NCI-H460 (cell line): ENCODE measurements around a stretch of chr4.

RAMPAGE:
- cytosol, long total RNA: no peak
- long total RNA: no peak
- nucleus, long total RNA: no peak
Observed at GRCh38 chr4:178532074-178532510, 1089.9 kb upstream of the AGA start.

RAMPAGE:
- cytosol, long total RNA: no peak
- long total RNA: no peak
- nucleus, long total RNA: no peak
Observed at GRCh38 chr4:182367050-182367815, 124.0 kb downstream of the TENM3 start.

DNA sequence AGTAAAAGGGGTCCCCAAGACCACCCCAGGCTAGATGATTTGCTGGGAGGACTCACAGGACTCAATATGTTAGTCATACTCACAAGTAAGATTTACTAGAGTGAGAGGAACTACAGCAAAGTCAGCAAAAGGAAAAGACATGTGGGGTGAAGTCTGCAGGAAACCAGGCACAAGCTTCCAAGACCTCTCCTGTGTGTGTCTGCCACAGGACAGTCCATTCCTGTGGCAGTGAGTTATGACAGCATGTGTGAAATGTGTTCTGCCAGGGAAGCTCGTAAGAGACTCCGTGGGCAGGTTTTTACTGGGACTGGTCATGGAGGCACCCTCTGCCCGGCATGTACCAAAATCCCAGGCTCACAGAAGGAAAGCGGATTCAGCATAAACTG, 288.3 kb downstream of the TENM3 start:
RAMPAGE:
- cytosol, long total RNA: no peak
- long total RNA: no peak
- nucleus, long total RNA: no peak

DNA sequence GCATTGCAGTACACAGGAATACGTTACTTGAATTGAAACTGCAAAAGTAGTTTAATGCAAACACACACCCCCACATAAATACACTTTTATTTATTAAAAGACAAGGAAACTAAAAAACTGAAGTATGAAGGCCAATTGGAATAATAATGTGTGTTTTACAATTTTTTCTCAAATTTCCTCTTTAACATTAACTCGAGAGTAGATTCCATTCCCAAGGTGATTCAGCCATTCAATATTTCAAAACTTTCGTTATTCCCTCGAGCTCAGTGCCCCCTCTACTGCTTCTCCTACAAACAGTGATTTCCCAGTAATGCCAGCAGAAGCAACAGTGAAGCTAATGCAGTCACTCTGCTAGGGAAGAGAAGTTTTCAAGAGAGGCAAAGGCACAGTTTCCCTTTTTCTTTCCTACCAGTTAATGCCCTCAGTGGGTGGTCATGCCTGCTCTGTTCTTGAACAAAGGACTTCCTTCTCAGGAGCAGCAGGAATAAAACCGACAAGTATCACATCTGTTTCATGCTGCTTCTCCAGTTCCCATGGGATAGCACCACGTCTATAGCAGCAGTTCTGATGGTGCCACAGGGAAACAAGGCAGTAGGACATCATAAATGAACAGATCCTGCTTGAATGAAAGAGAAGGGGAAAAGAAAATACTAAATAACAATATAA, 317.1 kb downstream of the TENM3 start:
RAMPAGE:
- cytosol, long total RNA: no peak
- long total RNA: no peak
- nucleus, long total RNA: no peak

RAMPAGE:
- cytosol, long total RNA: no peak
- long total RNA: no peak
- nucleus, long total RNA: no peak
Observed at GRCh38 chr4:182929357-182929706, 12.1 kb upstream of the DCTD start.

DNA sequence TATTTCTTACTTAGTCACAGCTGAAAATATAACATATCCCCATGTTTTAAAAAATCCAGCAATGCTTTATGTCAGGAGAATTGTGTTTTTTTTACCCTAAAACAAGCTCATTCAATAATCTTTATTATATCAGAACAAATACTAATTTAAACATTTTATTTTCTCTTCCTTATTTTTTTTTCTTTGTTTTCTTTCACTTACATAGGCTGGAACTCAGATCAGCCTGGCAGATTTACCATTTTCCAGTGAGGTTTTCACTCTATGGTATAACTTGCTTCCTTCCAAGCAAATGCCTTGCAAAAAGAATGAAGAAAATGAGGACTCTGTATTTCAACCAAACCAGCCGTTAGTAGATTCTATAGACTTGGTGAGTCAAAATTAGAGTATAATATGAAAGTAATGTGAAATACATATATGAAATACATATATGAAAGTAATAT, 49.2 kb downstream of the CLDN22 start:
RAMPAGE:
- cytosol, long total RNA: no peak
- long total RNA: no peak
- nucleus, long total RNA: no peak

RAMPAGE:
- cytosol, long total RNA: no peak
- long total RNA: no peak
- nucleus, long total RNA: no peak
Observed at GRCh38 chr4:183410991-183411671, 33.3 kb upstream of the CDKN2AIP start.

RAMPAGE:
- cytosol, long total RNA: no peak
- long total RNA: no peak
- nucleus, long total RNA: no peak
Observed at GRCh38 chr4:183503024-183503552, 1.8 kb upstream of the ING2 start.

DNA sequence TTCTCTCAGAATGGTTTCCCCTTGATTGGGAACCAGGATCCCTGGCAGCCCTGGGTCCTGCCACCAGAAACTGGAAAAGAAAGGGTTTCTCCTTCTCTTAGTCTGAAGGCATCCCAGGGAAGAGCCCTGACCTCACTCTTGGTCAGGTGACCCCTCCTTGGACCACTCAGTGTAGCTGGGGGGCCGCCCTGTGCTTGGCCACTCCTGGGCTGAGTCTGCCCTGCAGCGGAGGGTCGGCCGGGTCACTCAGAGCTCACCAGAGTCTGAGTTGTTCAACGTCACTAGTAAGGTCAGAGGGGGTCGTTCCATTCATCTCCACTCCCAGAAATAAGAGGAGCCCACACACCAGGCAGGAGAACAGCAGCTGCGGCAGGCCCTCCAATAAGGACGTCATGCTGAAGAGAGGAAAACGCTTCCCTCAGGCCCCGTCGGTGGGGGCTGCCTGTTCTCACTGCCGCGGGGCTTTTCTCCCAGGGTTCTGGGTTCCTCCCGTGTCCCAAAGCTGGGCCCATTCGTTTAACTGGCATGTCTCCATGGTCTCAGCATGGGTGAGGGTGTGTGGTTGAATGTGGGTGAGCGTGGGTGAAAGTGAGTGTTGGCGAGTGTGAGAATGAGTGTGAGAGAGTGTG, 47.4 kb downstream of the ING2 start:
RAMPAGE:
- cytosol, long total RNA: no peak
- long total RNA: no peak
- nucleus, long total RNA: no peak

GRCh38 chr4:183807903-183808681, 97.0 kb upstream of the STOX2 start:
RAMPAGE:
- cytosol, long total RNA: no peak
- long total RNA: no peak
- nucleus, long total RNA: no peak

RAMPAGE:
- cytosol, long total RNA: no peak
- long total RNA: no peak
- nucleus, long total RNA: no peak
Observed at GRCh38 chr4:184267658-184268753, 50.3 kb upstream of the ENPP6 start.

GRCh38 chr4:184280839-184281203, 63.1 kb upstream of the ENPP6 start:
RAMPAGE:
- cytosol, long total RNA: no peak
- long total RNA: no peak
- nucleus, long total RNA: no peak

DNA sequence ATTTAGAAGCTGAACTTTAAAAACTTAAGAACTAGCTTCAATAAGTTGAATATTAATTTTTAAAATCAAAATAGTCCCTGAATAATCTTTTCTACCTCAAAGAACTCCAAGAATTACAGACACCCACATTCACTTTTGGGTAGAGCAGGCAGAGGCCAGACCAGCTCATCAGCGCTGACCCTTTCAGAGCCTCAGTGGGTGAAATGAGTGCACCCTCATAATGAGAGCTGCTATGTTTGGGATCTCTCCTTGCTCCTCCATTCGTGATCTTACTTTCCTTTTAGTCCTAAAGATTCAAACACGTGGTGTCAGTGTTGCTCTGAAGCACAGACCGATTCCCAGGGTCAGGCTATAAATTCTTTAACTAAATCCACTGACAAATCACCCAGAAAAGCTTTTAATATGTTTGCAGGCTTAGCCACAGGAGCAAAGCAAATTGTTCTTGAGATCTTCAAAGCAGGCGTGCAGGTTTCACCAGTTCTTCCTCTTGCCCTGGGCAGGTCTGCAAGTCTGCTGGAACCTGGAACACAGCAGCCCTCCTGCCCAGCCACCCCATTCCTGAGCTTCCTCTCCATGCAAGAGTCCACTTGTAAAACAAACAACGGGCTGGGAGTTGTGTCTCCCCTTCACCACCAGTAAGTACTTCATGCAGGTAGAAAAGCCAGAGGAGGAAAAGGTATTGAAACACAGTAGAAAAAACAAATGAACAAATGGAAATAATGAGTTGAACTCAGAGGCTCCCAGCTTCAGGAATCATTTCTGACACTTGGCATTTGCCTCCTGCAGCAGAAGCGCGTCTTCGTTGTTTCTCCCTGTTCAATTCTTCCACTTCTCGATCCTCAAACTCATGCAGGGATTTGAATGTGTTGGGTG, 70.1 kb upstream of the ENPP6 start:
RAMPAGE:
- cytosol, long total RNA: no peak
- long total RNA: no peak
- nucleus, long total RNA: no peak

DNA sequence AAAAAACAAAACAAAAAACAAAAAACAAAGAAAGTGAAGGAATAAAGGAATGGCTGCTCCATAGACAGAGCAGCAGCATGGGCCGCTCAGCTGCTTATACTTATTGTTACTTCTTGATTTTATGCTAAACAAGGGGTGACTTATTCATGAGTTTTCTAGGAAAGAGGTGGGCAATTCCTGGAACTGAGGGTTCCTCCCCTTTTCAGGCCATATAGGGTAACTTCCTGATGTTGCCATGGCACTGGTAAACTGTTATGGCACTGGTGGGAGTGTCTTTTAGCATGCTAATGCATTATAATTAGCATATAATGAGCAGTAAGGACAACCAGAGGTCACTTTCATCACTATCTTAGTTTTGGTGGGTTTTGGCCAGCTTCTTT, 121.7 kb upstream of the ENPP6 start:
RAMPAGE:
- cytosol, long total RNA: no peak
- long total RNA: no peak
- nucleus, long total RNA: no peak

DNA sequence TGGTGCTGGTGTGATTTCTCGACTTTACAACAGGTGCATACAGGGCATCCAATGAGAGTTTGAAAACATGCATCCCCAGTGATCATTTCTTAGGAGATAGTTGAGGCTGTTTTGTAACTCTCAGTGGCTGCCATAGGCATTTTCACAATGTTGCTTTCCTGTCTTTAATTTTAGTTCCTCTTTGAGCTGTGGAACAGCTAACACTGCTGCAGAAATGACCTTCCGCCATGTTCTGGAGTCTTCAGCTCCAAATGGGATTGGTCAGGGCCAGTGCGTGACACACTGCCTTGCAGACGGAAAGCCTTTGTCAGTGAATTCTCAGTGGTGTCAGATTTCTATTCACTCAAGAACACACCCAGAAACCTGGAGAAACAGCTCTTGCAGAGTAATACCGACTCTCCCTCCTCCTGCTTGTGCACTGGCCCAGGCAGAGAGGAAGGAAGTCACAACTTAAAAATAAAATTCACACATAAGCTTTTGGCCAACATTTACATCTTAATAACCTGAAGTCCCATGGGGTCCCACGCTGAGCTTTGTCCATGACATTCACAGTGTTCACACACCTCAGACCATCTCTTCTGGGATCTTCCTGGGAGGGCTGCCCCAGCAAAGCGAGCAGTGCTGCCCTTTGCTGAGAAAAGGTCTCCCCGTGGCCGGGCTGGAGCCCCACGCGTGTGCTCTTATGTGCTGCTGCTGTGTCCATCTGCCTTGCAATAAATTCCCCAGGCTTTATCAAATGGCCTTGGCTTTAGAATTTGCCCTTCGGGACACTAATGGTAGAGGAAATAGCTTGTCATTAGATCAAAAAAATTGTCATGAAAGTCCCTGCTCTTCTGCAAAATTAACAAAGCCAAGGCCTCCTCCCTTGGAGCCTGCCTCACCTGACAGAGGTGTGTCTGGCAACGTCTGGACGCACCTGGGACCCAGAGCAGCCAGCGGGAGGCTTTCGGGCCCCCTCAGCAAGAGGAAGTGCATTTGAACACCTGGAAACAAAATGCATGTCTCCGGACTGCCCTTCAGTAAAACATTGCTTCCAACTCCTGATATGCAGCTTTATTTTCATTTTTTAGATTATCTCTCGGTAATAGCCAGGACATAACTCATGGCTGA, 126.8 kb downstream of the IRF2 start:
RAMPAGE:
- cytosol, long total RNA: no peak
- long total RNA: no peak
- nucleus, long total RNA: no peak

RAMPAGE:
- cytosol, long total RNA: no peak
- long total RNA: no peak
- nucleus, long total RNA: no peak
Observed at GRCh38 chr4:184432300-184433051, 41.9 kb downstream of the IRF2 start.

RAMPAGE:
- cytosol, long total RNA: no peak
- long total RNA: no peak
- nucleus, long total RNA: no peak
Observed at GRCh38 chr4:184474758-184474945, 302 bp upstream of the IRF2 start.

GRCh38 chr4:184752960-184753530, 19.1 kb upstream of the CENPU start:
RAMPAGE:
- cytosol, long total RNA: no peak
- long total RNA: no peak
- nucleus, long total RNA: no peak

RAMPAGE:
- cytosol, long total RNA: no peak
- long total RNA: no peak
- nucleus, long total RNA: no peak
Observed at GRCh38 chr4:184777862-184779254, 44.5 kb upstream of the CENPU start.

DNA sequence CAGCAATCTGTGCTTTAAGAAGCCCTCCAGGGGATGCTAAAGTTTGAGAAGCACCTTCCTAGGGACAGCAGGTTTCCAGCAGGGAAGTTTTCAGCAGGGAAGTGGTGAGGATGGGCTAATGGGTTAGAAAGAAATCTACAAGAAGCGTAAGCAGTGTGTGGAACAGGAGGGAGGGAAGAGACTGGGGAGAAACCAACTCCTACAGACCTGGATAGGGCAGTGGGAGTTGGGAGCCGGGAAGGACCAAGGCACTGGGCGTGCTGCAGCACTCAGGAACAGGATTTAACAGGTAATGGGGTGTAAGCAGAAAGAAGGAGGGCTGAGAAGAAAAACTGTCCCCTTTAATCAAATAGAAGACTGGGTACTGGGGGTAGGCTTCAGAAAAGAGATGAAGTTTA, 34.3 kb downstream of the ACSL1 start:
RAMPAGE:
- cytosol, long total RNA: no peak
- long total RNA: no peak
- nucleus, long total RNA: no peak